Renal cortical epithelial cell (primary cell): ENCODE measurements around a stretch of chr22.

DNA sequence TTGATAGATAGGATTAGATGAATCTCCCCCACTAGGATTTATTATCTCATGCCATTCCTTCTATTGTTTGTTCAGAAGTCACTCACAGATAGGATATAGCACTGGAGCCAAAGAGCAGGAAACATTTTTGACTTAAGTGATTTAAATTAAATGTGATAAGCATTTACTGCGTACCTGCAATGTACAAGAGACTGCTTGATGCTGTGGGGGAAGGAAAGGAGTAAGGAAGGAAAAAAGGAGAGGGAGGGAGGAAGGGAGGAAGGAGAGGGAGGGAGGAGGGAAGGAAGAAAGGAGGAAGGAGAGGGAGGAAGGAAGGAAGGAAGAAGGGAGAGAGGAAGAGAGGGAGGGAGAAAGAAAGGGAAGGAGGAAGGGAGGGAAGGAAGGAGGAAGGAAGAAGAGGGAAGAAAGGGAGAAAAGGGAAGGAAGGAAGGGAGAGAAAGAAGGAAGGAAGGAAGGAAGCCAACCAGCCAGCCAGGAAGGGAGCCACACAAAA is 44.1 kb upstream of the MYO18B start:
- RRBS, result no CpG with 5 or more reads among the region's 1 CpG

GRCh38 chr22:26032303-26032562 is 137.0 kb upstream of the SEZ6L start:
- RRBS, result no CpG with 5 or more reads among the region's 2 CpGs

GRCh38 chr22:26646173-26646522 is 24.4 kb downstream of the CRYBA4 start:
- RRBS, result no CpG with 5 or more reads among the region's 4 CpGs

DNA sequence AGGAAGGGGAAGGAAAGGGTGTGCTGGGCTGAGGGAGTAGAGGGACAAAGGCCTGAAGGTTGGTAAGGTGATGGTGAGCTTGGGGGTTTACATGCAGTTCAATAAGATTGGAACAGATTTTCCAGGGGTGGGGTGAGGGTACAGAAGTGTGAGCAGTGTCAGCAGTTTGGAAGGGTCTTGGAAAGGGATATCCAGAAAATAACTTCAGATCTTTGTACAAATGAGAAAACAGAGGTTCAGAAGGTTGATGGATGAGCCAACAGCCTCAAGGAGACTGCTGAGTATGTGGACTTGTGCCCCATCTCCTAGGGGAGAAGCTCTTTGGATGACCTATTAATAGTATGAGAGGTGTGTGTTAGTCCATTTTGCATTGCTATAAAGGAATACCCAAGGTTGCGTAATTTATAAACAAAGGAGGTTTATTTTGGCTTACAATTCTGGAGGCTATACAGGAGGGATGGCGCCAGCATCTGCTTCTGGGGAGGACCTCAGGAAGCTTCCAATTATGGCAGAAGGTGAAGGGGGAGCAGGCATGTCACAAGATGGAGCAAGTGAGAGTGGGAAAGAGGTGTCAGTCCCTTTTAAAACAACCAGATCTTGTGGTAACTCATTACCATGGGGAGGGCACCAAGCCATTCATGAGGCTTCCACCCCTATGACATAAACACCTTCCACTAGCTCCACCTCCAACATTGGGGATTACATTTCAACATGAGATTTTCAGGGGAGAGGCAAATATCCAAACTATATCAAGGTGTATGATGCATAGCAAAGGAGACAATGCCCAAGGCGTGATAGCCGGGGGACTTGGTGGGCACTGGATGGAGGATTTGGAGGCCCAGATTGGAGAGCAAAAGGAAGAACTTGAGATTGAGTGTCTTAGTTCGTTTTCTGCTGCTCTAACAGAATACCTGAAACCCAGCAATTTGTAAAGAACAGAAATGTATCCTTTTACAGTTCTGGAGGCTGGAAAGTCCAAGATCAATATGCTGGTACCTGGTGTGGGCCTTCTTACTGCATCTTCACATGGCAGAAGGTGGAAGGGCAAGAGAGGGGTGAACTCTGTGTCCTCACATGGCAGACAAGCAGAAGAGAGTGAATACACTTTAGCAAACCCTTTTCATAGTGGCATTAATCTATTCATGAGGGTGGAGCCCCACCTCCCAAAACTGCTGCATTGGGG is 105.5 kb downstream of the CRYBA4 start:
- RRBS, result no CpG with 5 or more reads among the region's 5 CpGs

- RRBS, result no CpG with 5 or more reads among the region's 3 CpGs
Observed at GRCh38 chr22:27116080-27116294, 494.2 kb downstream of the CRYBA4 start.

- RRBS, result no CpG with 5 or more reads among the region's 17 CpGs
Observed at GRCh38 chr22:27212252-27213151, 589.1 kb downstream of the MN1 start.

DNA sequence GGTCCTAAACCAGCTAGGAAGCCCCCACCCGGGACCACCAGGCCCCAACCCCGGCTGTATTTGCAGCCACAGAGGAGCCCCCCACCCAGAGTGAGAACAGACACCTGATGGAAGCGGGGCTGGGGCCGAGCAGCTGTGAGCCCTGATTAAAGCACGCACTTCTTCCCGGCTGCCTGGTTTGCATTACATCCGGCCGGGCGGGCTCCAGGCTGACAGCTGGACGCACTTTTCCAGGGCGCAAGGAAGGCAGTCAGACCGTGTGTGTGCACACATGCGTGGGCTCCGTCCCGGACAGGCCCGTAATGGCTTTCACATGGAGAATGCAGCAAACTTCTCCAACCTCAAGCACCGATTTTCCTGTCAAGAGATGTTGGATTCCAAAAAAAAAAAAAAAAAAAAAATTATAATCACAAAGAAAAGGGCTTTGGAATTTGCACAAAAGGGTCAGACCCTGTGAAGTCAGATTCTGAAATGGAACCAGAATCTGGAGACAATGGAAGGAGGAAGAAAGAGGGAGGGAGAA is 365.7 kb downstream of the MN1 start:
- RRBS, result 16% methylated on average over 7 of the region's 17 CpGs

DNA sequence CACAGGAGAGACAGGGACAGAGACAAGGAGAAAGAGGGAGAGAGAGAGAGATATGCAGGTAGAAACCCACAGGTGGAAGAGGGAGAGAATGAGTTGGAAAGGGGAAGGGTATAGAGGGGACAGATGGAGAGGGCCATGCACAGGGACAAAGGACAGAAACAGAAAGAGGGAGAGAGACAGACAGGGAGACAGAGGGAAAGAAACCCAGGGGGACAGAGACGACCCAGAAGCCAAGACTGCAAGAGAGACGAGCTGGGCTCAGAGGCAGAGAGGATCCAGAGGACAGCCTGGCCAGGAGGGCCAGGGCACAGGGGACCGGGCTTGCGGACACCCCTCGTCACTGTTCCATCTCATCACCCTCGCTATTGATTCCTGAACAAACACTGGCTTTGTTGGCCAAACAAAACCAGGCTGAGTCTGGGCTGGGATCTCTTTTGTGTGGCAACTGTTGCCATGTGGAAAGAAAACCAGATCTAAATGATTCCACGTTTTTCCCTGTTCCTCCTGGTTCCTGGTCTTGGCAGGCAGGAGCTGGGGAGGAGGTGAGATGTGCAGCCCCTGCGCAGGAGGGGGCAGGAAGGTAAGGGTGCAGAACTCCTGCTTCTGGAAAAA is 339.4 kb downstream of the MN1 start:
- RRBS, result no CpG with 5 or more reads among the region's 8 CpGs

GRCh38 chr22:27670063-27671367 is 131.0 kb downstream of the MN1 start:
- RRBS, result 6% methylated on average over 9 of the region's 22 CpGs

DNA sequence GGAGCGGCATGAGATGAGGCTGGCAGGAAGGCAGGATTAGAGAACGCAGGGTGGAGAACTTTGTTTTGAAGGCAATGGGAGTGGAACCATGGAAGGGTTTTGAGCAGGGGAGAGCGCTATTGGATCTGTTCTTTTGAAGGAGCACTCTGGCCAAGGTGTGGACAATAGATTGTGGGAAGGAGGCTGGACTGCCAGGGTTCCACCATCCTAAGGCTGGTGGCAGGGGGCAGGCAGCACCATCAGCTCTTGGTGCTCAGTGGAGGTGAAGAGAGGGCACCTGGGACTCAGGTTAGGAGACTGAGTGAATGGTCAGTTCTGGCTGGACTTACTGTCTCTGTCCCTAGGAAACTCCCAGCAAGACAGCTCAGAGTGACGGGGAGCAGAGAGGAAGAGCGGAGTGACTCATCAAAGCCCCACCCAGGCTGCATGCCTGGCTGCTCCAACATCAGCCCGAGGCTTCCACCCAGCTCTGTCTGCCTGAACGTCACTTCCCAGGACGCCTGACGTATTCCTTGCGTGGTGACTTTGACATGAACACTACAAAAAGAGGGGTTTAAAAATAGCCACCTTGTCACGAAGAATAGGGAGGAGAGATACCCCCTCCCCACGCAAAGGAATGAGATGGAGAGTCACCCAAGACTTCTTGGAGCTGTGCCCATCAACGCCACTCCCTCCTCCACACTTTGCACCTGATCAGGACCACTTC is 83.4 kb downstream of the MN1 start:
- RRBS, result no CpG with 5 or more reads among the region's 13 CpGs

DNA sequence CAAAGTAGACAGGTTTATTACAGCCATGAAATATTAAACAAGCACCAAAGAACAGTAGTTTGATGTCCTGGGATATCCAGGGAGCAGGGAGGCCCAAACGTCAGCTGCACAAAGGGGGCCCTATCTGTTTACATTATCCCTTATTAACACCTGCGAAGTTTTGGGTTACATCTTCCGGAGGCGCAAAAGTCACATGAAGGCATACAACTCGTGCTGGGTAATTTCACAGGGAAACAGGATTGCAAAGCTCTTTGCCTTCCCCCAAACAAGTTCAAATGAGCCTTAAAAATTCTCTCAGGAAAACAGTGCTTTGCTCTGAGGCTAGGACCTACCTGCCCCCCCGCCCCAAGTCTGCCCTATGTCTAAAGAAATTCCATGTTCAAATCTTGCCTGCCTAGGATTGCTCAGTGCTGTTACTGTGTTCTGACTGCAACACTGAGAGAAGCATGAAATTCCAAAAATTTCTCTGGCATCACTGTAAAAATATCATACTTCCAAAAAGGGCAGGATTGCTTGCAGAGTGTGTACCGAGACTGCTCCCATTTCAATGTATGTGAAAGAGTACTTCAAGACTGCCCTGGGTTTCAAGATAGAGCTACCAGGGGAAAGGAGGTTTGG is 8.9 kb downstream of the MN1 start:
- RRBS, result no CpG with 5 or more reads among the region's 7 CpGs

- RRBS, result 2% methylated on average over 26 of the region's 51 CpGs
Observed at GRCh38 chr22:27801274-27801671, 283 bp downstream of the MN1 start.

DNA sequence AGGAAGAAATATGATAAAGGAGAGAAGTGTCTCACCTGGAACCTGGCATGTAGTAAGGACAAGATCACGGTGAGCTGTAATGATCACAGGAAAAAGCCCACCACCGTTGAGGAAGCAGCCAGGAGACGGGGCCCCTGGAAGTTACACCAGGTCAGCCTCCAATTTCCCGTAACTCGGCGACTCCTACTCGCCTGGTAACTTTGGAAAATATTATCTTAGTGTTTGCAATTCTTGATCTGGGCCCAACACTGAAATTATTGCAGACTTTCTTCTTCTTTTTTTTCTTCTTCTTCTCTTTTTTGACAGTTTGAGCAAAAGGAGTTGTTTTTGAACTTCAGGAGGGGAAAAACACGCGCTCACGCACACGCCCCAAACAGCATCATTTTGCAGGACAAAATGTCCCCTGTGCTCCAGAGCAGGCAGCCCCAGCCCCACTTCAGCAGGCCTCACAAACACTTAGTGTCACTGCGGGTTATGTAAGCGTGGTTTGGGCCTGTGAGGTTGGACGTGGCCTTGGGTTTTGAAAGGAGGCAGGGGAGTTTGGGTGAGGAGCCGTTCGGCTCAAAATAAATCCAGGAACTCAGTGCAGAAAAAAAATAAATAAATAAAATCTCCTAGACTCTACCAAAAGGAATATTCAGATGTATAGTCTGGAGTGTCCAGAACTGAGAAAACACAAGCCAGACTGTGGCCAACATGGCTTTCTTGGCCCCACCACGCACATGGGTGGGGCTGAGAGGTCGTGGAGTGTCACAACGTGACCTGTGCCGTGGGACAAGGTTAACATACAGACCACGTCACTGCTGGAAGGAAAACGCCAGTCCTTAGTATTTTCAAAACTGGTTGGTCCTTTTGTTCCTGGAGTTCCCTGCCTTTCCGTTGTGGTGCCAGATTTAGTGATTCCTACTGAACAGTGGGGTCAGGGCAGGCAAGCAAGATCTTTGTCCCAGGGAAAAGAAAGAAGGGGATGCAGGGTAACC is 26.3 kb upstream of the MN1 start:
- RRBS, result no CpG with 5 or more reads among the region's 23 CpGs

- RRBS, result 48% methylated on average over 3 of the region's 7 CpGs
Observed at GRCh38 chr22:27849694-27850646, 48.4 kb upstream of the MN1 start.

DNA sequence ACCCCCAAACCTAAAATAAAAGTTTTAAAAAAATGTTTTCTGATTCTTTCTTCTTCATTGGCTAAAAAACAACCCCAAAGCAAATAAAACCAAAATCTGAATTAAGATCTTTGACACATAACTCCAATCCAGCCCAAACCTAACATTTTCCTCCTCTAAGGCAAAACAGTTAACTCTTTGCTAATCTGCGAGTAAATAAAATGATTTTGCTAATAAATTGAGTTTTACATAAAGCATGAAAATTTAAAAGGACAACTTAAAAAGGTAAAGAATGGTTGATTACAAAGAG is 53.3 kb downstream of the PITPNB start:
- RRBS, result no CpG with 5 or more reads among the region's 1 CpG

DNA sequence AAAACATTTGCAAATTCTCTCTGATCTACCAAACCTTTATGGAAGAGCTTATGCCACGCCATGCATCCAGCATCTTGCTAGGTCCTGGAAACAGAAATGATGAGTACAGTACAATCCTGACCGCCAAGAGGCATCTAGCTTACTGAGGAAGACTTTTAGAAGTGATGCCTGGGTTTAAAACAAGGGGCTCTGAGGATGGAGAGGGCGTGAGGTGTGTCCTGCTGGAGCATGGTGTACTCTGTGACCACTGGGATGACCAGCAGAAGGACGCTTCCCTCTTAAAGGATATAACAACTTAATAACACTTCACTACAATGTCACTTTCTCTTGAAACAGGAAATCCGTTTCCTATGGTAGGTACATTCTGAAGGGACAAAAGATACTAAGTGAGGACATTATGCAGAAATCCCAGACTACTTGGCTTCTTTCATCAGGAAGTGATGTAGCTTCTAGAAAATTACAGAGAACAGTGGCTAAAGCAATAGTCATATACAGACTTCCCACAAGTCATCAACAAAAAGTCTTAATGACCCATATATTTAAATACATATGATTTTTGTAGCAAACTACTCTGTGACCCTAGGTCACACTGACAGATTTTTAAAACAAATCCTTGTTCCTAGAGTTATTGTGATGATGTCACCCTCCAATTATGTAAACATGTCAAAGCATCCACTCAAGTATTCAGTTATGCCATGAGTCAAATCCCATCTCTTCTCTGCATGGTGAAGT is 33.1 kb downstream of the PITPNB start:
- RRBS, result no CpG with 5 or more reads among the region's 5 CpGs

GRCh38 chr22:27912147-27912608 is 6.9 kb downstream of the PITPNB start:
- RRBS, result no CpG with 5 or more reads among the region's 1 CpG

DNA sequence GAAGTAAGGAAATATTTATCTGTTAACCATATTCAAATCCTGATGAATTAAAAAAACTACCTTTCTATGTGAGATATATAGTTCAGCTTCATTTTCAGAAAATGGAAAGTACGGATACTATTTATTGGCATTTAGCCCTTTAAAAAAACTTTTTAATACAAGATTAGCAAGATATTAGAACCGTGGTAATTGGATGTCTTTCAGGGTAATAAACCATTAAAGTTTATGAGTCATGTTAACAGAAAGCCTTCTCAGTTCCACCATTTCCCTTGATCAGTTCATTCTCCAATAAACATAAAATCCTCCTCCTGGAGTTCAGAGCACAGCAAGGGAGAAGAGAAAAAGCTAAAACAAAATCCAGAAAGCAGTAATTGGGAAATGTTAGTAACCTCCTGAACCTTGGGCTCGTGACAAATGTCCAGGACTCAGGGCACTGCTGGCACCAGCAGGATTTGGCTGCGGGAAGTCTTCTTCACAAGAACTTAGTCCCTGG is 43.1 kb upstream of the PITPNB start:
- RRBS, result no CpG with 5 or more reads among the region's 4 CpGs

DNA sequence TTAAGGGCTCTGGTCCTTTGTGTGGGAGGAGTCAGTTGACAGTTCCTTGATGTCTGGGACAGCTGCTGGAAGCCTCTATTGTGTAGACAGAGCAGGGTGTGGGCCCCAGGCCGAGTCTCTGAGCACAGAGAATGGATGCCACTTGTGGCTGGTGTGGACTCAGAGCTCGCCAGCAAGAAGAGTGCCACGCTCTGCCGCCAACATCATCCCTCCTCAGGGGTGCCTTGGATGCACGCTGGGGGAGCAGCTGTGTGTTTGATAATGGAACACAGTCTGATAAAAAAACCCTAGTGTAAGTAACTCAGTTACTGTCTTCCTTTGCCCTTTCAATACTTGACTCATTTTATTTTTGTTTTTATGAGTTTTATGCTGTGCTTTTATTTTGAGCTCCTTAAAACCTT is 43.7 kb upstream of the PITPNB start:
- RRBS, result no CpG with 5 or more reads among the region's 5 CpGs

DNA sequence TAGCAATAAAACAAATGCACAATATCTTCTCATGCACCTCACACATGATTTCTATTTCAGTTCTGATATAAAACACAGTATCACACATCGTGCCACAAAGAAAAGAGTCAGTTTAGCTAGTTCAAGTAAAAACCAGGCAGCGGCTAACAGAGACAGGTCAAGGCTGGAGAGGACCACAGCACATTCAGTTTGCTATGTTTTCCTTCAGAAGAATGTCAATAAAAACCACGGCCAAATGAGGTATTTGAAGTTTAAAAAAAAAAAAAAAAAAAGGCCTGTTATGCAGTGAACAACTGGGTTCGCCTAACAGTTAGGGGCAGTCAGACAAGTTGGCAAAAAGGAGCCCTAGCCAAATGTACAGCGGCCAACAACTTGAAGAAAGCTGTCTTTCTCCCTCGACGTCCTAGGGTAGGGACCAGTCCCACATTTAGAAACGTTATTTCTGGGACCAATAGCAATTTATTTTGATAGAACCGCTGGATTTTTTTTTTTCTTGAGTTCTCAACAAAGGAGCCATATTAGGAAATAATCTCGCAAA is 237.9 kb downstream of the TTC28 start:
- RRBS, result no CpG with 5 or more reads among the region's 10 CpGs